ENCODE results near the genes CDC16 and CHAMP1.

DNA sequence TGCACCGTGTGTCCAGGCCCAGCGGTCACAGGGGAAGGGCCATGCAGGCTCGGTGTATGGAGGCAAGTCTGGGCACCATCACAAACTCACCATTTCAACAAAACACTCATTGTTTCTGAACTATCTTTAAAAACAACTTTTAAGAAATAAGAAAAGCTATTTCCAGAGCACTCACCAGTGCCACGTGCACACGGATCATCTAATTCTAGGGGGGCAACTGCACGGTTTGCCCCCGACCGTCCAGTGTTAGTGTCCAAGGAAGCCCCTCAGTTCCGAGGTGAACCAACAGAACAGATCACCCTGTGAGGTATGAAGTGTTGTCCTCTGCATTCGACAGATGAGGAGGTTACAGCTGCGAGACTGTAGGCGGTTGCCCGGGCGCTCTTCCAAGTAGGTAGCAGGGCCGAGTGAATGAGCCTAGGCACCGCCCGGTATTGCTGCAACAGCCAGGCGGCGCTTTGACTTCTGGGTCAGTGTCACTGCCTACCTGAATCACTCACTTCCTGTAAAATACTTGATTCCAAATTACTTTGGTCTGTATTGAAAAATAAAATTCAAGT is 19.1 kb upstream of the RASA3 start:
- PRO-cap, result no peak

GRCh38 chr13:114228139-114228607 is 6.5 kb upstream of the CDC16 start:
- PRO-cap, result no peak

DNA sequence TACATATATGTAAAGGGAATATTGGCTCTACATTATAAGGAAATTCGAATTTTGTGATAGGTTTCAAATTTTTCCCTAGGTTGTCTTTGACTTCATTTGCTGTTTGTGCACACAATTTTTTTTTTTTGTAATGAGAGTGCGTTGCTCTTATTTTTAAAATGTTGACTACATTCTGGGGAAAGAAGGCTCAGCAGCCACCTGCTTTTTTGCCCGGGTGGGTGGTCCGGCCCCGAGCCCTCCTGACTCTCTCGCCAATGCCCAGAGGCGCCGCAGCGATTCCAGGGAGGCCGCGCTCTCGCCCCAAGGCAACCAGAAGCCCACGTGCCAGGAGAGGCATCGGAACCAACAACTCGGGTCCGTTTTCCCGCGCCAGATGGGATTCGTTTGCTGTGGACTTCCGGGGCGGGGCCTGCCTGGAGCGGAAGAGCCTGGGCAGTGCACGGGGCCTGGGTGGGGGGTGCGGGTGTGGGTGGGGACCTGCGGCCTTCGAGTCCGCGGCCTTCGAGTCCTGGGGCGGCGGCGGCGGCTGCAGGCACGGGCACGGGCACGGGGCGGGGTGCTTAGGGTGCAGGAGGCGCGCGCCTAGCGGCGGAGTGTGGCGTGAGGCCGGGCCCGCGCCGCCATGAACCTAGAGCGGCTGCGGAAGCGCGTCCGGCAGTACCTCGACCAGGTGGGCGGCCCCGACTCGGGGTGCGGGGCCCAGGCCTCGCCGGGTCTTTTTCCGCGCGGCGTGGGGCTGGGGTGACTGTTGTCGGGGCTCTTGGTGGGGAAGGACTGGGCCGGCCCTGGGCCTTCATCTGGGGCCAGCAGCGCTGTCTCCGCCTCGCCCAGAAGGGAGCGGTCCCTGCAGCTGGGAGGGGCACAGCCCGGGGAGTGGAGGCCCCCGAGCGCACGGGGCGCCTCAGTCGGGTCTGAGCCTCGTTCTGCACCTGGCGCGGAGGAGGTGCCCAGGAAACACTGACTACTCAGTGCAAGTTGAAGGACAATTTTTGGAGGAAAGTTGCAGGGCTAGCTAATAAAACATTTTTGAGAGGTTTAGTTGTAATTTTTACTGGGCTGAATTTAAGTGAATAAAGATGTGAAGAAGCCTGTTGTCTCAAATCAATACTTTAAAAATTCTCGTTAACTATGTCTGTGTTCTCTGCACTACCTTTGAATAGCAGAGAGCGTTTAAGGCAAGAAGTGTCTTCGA is at the start of gene CDC16:
TSS of gene CDC16 (plus strand) at position 435 of the 1,192 bp plus-strand sequence.
- PRO-cap, result bidirectional peak, plus-strand start at position 591 of the sequence, minus-strand start at position 375 of the sequence

DNA sequence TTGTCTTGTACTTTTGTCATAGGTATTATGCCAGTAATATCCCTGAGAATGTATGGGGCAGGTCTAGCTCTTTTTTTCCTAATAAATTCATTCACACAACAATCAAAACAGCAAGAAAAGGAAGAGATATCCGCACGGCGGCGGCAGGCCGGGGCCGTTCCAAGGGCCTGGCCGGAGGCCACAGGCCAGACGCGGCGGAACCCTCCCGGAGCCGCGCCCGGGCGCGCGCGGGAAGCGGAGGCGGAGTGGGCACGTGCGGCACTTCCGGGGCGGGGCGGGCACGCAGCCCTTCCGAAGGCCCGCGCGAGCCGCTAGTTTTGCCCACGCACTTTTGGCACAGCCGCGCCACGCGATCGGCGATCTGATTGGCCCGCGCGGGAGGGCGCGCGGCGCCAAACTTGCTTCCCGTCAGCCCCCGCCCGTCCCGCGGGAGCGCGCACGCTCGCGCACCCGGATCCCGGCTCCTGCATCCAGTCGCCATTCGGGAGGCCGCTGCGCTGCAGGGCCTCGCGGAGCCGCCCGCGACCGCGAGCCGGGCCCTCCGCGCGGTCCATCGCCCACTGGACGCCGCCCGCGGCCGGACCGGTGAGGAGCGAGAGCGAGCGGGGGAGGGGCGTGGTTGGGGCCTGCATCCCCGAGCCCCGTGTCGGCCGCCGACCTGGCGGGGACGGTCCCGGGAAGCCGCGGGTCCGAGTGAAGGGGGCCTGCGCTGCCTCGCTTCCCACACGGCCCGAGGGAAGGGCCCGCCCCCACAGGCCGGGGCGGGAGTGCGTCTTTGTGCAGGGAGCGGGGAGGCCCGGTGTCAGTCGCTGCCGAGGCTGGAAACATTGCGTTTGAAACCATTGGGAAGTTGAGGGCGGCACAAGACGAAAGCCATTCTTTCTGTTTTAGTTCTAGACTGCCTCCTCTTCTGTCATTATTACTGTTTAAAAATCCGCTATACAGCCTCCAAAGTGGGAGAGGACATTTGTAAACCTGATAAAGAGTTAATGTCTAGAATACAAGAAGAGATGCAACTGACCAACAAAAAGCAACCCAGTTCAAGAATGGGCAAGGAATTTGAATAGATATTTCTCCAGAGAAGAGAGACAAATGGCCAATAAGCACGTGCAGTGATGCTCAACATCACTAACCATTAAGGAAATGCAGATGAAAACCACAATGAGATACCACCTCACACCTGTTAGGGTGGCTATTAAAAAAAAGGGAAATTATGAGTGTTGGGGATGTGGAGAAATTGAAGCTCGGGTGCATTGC is at the start of gene CHAMP1:
TSS of gene CHAMP1 (plus strand) at position 445 of the 1,257 bp plus-strand sequence.
- PRO-cap, result bidirectional peak, plus-strand start at position 473 of the sequence, minus-strand start at position 213 of the sequence; bidirectional peak, plus-strand start at position 802 of the sequence, minus-strand start at position 695 of the sequence

DNA sequence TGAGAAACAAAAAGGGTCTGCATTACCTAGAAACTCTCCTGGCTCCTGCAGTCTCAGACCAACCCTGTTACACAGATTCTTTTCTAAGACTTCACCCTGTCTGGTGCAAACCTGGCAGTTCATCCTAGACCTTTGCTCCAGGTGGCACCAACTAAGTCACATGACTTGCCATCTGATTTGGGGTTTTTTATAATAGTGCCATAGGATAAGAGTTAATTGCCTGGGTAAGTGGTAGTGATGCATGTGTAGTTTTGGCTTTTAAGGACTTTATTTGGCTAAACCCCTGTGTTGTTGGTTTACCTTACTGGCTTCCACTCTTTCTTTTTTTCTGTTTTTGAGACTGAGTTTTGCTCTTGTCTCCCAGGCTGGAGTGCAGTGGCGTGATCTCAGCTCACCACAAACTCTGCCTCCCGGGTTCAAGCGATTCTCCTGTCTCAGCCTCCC is 14.4 kb downstream of the CHAMP1 start:
- PRO-cap, result no peak